ENCODE data around the gene CFAP251.

GRCh38 chr12:120696145-120697223 is 9.5 kb downstream of the MLEC start:
- PRO-cap, result no peak

GRCh38 chr12:120698453-120699407 is 11.5 kb upstream of the UNC119B start:
- PRO-cap, result unidirectional peak, minus-strand start at chr12:120698687; bidirectional peak, plus-strand start at chr12:120699010, minus-strand start at chr12:120698882

- PRO-cap, result no peak
These were observed 48.7 kb downstream of the ACADS start for GRCh38 chr12:120773996-120774971.

DNA sequence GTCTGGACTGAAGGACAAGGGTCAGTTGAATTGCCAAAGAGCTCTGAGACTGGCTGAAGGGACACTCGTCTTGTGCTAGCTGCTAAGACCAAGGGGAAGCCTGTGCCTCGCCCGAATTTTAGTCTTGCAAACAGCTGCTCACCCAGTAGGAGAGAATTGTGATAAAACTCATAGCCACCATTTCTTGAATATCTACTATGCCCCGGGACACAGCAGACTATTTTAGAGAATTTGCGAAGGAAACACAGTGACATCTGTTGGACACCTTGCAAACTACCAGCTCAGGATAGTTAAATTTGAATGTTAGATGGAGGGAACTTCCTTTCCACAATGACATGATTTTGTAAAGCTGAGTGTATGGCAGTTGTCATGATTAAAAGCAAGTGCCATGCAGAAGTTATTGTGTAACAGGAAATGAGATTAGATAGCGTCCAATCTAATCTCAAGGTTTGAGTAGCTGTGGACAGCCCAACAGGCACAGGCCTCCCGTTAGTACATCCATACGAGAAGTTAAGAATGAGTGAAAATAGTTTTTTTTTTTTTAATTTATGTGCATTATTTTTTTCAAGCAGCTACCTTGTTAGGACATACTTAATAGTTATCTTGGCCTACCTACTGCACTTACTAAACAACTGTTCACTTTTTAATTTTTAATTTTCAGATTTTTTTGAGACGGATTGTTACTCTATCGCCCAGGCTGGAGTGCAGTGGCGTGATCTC is 6.5 kb upstream of the HNF1A start:
- PRO-cap, result no peak

GRCh38 chr12:121025550-121026241 is 9.4 kb upstream of the C12orf43 start:
- PRO-cap, result no peak

- PRO-cap, result no peak
These were observed 5.7 kb downstream of the P2RX7 start for GRCh38 chr12:121138334-121138741.

DNA sequence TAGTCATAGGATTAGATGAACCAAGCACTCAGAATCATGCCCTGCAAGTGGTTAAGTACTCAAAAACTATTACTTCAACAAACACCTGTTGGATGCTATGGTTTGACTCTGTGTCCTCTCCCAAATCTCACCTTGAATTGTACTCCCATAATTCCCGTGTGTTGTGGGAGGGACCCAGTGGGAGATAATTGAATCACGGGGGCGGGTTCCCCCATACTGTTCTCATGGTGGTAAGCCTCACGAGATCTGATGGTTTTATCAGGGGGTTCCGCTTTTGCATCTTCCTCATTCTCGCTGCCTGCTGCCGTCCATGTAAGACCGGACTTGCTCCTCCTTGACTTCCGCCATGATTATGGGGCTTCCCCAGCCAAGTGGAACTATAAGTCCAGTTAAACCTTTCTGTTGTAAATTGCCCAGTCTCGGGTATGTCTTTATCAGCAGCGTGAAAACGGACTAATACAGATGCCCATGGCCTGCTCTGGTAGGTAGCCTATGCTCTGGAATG is 18.1 kb downstream of the CAMKK2 start:
- PRO-cap, result no peak

DNA sequence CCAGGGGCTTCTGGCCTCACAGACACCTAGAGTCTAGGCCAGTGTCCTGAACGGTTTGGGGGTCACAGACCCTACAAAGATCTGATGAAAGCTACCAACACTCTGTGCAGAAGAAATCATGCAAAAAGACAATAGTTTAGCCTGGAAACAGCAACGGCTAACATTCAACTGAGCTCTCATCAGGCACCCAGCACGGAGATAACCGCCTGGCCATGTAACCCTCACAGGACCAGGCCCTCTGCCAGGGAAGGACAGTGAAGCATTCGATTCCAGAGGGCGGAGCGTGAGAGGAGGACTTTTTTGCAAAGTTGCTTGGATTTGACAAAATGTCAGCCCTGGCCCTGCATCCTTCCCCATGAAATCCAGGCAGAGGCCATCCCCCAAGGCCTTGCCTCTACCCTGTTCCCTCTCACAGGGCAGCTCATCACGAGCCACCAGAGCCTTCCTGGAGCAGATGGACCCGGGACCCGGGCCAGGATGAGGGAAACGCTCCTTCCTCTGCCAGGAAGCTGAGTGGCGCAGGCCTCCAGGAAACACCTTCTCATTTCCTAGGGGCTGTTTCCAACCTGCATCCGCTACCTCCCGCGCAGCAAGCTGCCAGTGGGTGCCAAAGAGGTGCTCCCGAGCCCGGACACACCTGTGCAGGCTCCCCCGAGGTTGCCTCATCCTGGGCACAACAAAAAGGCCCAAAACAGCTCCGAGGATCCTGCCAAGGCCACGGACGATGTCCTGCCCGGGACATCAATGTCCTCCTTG is 17.0 kb downstream of the CAMKK2 start:
- PRO-cap, result no peak

GRCh38 chr12:121326946-121327840 is 25.0 kb downstream of the ANAPC5 start:
- PRO-cap, result no peak

GRCh38 chr12:121531406-121531738 is 49.5 kb downstream of the KDM2B start:
- PRO-cap, result no peak

DNA sequence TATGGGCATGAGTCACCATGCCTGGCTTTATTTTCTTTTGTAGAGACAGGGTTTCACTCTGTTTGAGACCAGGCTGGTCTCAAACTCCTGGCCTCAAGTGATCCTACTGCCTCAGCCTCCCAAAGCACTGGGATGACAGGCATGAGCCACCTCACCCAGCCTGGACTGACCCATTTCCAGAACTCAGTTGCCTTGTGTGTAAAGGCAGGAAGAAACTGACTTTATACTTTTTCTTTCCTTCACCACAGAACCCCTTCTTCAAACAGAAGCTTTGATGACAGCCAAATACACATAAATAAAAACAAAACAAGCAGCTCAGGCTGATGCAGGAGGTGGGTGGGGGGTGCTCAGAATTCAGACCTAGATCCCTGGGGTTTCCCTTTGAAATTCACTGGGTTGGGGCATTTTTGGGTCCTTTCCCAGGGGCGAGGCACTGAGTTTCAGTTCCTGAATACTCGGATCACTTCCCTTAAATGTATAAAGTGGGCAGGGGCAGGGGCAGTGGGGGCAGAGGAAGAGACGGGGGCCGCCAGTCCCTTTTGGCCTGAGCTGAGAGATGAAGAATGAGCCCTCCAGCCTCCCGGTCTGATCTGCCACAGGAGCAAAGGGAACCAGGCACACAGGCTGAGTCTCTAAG is 20.6 kb downstream of the KDM2B start:
- PRO-cap, result no peak

GRCh38 chr12:121608664-121609022 is 27.8 kb upstream of the KDM2B start:
- PRO-cap, result unidirectional peak, plus-strand start at chr12:121608915

DNA sequence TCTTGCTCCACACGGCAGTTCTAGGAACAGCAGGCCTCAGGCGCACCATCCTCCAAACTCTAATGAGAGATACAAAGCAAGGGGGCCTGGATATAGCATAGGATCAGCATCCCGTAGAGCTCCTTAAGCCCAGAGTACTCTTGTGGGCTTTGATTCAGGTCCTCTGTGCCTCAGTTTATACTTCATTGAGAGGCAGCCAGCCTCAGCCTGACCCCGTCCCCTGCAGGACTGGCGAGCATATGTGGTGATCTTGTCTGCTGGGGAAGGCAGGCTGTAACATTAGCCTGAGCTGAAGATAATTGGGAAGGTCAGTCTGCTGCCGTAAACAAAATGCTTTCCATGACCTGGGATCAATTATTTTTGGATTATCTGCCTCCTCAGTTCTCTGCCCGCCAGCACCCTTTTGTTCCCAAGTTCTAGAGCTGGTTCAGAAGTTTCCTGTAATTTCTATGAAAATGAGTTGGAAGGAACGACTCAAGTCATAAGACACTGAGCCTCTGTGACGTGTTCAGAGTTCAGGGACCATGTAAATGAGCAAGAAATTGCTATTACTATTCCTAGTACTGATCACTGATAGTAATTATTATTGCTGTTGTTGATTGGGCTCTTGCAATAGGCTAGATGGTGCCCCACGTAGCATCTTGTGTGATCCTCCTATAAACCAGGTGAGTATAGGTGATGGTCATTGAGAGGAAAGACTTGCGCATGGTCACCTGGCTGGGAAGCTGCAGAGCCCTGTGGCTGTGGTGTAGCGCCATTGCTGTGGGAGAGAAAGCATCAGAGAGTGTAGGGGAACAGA is 38.6 kb downstream of the MORN3 start:
- PRO-cap, result no peak

DNA sequence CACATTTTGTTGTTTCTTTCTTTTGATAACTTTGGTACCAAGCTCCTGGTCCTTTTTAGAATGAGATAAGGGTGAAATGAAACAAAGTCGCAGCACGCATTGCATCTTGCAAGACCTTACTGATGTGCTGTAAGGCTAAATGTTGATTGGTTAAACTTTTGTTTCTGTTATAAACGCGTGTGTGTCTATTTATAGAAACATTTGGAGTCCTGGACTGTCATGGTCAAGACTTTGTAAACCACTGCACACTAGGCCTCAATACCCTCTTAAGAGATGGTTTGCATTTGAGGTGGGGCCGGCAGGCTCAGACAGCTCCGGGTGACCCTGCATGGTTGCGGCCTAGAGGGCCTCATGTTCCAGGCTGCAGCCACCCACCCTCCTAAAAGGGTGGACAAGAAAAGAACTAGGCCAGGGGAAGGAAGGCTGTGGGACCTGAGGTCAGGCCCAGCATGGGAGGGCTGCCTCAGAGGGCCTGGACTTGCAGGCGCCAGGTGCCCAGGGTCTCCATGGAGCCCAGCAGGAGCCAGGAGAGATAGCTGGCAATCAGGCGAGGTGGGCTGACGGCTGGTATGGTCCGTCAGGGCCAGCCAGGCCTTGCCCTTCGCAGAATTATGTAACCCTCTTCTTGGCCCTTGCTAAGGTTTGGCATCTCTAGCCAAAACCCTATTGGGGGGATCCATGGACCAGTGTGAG is 36.7 kb downstream of the MORN3 start:
- PRO-cap, result no peak

GRCh38 chr12:121754870-121755335 is 38.6 kb downstream of the RHOF start:
- PRO-cap, result no peak

- PRO-cap, result no peak
These were observed 11.3 kb downstream of the RHOF start for GRCh38 chr12:121782061-121782629.

- PRO-cap, result bidirectional peak, plus-strand start at chr12:121801081, minus-strand start at chr12:121800976
These were observed 2.8 kb upstream of the SETD1B start for GRCh38 chr12:121800803-121801654.

- PRO-cap, result unidirectional peak, minus-strand start at chr12:121807222
These were observed 3.3 kb downstream of the SETD1B start for GRCh38 chr12:121807018-121807593.

- PRO-cap, result no peak
These were observed 23.6 kb downstream of the SETD1B start for GRCh38 chr12:121826990-121828300.

DNA sequence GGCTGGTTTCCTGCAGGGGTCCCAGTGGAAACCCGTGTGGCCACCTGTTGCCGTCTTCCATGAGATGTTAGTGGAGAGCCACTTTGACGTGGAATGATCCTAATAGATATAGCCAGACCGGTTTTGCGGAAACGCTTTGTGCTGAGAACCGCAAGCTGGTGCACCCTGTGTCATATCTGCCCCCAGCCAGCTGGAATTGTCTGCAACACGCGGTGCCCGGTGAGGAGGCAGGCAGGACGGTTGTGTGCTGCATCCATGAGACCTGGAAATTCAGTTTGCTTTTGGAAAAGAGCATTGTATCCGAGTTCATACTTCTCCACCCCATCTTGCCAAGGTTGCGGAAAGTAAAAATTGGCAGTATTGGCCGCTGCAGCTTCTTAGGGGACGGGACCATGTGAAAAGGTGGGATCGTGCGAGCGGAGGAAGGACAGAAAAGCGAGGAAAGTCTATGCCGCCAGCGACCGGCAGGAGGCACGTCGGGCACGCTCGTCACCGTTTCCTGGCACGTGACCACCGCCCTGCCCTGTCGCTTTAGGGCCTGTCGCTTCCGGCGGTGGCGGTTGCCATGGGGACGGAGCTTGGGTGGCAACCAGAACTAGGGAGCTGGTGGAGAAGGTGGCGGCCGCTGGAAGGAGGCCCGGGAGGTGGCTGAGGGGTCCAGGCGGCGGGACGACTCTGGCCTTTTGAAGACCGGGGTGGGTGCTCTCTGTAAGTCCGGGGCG is at the start of gene CFAP251:
TSS of gene CFAP251 (plus strand) at position 592 of the 722 bp plus-strand sequence.
- PRO-cap, result bidirectional peak, plus-strand start at position 592 of the sequence, minus-strand start at position 463 of the sequence